Retinal pigment epithelial cell (primary cell): Measurements from ENCODE around the gene NDUFS5.

DNA sequence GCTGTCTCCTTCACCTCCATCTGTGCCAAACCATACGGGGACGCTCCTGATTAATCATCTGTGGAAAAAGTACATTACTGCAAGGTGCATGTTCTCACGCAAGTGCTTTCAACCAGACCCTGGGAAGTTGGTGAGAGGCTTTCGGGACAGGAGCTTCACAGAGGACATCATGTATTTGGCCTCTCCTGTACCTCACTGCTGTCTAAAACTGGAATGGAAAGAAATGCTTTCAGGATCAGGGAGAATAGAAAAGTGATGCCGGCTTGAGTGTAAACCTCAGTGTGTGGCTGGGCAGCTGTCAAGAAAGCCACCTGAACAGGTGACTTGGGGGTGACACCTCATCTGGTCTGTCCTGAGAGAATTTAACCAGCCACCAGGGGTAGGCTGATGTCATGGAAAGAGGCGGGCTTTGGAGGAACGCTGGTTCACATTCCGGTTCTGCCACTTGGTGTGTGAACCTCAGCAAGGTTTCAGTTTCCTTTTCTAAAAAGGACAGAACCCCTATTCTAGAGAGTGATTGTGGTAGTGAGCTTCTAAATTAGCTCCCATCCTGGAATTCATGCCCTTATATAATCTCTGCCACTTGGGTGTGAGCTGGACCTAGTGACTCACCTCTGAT is 332.4 kb downstream of the RRAGC start:
- RRBS = no CpG with 5 or more reads among the region's 8 CpGs

DNA sequence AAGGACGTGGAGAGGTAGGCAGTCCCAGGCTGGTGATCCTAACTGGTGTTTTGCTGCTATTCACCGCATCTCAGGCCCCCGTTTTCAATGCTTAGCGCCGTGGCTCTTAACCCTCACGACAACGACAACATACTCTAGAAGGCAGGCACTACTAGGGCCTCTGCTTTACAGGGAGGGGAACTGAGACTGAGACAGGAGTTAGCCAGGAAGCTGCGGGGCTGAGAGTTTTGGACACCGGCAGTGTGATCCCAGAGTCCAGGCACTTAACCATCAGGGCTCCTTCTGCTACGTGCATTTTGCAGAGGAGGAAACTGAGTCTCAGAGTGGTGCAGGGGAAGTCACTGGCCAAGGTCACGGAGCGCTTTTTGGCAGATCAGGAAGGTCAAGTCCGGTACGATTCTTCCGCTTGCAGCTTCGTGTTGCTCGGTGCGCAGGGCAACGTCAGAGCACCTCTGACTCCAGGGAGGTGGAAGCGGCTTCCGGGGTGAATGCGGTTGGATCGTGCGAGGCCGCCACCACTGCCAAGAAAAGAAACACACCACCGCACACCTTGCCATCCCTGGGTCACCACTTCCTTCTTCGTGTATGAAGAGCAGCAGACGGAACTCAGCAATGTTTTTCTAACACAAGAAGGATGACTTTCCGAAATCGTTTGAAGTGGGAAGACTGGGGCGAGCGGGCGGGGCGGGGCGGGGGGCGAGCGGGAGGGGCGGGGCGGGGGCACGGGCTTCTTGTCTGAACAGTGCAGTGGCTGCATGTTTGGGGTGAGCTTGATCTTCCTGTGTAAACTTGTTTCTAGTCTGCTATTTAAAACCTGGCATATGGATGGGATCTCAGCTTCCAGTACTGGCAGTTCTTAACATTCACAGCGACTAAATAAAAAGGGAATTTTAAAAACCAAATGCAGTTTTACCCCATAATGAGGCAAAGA is 300.2 kb downstream of the RRAGC start:
- RRBS = 28% methylated on average over 6 of the region's 41 CpGs

GRCh38 chr1:38817917-38818888 is 41.4 kb downstream of the RRAGC start:
- RRBS = 4% methylated on average over 50 of the region's 93 CpGs

GRCh38 chr1:38992220-38992451 is 1.1 kb downstream of the AKIRIN1 start:
- RRBS = no CpG with 5 or more reads among the region's 8 CpGs

GRCh38 chr1:39025978-39026608 is at the start of gene NDUFS5:
Gene NDUFS5 (plus strand): TSS chr1:39026350.
- RRBS = no CpG with 5 or more reads among the region's 34 CpGs

DNA sequence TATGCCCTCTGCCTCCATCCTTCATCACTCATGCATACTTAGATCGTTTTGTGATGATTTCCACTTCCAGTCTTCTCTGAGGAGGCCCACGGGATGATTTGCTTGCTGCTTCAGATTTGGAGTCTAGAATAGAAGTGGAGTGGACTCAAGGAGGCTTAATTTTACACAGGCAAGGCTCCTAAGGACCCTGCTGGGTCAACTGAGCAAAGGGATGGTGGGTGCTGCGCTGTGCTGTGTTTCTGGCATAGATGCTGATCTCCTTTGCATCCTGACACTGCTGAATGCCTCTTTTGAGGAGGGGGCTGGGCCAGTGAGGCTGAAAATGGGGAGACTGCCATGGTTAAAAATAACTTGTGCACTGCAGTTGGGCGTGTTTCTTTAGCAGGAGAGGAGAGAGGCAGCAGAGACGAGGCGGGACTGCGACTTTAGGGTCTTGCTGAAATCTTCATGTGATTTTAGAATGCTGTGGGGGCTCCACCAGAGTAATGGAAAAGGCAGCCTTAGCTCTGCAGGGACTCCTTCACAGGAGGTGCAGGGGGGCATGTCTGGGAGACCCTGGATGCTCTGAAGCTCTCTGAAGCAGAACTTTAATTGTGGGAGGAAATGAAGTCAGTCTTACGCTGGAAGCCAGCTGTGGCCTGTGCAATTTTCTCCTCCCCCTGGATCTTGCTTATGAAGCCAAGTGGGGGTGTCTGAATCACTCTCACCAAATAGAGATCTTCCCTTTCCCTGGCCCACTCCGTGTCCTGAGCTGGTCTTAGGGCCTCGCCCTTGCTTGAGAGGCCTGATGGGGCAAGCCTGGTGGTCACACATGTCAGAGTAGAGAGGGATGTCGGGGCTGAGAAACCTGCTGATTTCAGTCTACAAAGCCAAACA is 60.7 kb downstream of the NDUFS5 start:
- RRBS = no CpG with 5 or more reads among the region's 11 CpGs

DNA sequence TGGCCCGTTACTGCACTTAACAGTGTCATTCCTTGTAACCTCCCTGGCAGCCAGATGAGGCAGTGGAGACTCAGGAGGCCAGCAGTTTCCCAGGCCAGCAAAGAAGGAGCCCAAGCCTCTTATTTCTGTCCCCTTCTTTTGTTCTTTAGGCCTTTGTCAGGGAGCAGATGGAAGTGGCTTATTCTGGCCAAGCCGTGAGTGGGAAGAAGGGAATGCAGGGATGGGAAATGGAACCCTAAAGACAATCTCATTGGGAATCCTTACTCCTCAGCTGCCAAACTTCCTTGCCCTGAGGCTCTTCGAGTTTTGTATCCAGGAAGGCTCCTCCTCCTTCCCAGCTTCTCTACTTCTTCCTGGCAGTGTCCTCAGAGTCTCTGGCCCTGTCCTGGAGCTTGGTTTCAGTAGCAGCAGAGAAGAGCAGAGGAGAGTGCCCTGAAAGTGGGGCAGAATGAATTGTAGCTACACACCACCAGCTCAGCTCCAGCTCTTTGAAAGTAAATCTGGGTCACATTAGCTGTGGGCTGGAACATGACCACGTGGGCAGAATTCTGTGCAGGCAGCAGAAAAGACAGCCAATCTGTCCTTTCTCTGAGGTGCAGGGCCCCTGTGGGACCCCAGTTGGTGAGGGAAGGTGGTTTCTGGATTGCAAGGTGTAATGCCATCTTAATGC is 63.9 kb downstream of the NDUFS5 start:
- RRBS = no CpG with 5 or more reads among the region's 4 CpGs

DNA sequence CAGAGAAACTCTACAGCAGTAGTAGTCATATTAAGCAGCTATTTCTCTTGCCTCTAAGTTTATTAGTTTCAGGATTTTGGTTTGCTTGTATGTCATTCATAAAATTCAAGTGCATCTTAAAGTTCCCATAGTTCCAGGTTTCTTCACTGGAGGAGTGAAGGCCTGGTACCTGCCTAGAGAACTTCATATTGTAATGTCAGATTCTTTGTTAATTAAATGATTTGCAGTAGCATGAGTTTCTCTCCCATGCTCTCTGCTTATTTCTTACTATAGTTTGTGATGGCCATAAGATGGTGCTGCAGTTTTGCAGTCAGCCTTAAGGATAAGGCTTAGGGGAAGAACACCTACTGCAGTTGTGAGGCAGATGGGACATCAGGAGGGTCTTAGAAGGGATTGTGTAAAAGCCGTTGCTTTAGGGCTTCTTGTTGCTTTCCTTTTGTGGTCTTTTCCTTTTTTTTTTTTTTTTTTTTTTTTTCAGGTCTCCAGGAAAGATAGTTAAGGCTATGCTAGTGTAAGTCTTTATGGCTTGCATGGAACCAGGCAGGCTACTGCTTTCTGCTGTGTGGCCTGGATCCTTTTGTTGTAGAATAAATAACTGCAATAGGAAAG is 61.8 kb downstream of the MACF1 start:
- RRBS = no CpG with 5 or more reads among the region's 1 CpG

GRCh38 chr1:39318155-39318760 is 113.8 kb downstream of the MACF1 start:
- RRBS = no CpG with 5 or more reads among the region's 8 CpGs

GRCh38 chr1:39411691-39412776 is 79.4 kb upstream of the BMP8A start:
- RRBS = no CpG with 5 or more reads among the region's 4 CpGs

DNA sequence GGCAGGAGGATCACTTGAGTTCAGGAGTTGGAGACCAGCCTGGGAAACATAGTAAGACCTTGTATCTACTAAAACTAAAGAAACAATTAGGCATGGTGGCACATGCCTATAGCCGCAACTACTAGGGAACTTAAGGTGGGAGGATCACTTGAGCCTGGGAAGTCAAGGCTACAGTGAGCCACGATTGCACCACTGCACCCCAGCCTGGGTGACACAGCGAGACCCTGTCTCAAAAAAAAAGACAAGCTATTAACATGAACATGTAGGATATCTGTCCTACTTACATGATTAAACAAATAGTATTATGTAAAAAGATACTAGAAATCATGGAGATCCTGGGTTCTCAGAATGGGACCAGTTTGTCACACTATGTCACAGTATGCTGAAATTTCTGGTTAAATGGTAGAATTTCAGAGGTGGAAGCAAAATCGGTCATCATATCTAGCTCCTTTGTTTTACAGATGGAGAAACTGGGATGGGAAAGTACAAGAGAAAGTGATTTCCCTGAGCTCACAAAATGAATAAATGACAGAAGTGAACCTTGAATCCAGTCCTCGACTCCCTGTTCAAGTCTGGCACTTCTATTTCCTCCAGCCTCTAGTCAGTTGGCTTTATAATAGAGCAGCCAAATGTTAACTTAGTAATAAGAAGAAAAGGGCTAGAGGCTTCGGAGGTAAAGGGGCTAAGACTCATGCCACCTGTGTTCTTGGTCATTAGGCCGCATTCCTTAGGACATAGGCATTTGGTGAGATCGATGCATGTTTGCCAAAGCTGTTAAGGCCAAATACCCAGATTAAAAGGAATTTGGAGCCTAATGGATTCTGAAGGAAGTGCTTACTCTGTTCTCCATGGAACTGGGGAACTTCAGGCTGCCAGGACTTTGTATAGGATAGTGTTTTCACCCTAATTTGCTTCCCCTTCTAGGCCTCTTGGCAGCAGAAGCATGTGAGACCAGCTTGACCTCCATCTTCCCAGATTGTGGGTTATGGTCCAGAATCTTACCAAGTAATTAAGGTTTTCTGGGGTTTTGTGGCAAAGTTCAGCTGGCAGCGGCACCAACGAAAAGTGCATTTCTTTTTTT is 3.9 kb upstream of the BMP8A start:
- RRBS = no CpG with 5 or more reads among the region's 10 CpGs

DNA sequence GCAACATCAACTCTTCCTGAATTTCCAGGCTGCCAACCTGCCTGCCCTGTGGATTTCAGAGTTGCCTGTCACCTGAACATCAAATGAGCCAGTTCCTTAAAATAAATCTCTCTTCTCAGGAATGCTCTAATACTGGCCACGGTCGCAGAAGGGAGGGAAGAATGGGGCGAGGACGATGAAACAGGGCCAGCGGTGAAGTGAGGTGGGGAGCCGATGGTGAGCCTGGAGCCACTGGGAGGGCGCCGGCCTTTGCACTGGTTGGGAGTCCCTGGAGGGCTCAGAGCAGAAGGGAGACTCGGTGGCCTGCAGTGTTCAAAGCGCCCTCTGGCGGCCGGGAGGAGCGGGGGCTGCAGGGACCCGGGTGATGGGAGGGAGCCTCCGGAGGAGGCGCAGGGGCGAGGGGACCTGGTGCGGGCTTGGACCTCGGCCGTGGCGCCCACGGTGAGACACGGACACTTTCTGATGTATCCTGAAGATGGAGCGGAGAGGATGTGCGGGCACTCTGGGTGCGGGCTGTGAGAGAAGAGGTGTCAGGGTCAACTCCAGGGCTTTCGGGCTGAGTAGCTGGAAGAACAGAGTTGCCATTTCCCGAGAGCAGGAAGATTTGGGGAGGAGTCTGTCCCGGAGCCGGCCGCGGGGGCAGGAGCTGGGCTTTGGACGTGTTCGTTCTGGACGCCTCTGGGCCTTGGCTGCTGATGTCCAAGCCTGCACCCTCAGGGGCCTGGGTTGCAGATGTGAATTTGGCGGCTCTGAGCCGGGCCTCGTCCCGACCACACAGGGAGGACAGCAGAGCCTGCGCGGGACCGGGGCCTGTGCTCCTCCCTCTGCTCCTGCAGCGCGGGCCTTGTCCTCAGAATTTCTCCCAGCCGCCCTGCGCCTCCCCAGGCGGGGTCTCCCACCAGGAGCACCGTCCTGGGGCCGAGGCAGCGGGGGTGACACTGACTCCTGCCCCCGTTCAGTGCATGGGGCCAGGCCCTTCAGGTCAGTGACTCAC is 29.7 kb downstream of the HEYL start:
- RRBS = 21% methylated on average over 10 of the region's 51 CpGs

DNA sequence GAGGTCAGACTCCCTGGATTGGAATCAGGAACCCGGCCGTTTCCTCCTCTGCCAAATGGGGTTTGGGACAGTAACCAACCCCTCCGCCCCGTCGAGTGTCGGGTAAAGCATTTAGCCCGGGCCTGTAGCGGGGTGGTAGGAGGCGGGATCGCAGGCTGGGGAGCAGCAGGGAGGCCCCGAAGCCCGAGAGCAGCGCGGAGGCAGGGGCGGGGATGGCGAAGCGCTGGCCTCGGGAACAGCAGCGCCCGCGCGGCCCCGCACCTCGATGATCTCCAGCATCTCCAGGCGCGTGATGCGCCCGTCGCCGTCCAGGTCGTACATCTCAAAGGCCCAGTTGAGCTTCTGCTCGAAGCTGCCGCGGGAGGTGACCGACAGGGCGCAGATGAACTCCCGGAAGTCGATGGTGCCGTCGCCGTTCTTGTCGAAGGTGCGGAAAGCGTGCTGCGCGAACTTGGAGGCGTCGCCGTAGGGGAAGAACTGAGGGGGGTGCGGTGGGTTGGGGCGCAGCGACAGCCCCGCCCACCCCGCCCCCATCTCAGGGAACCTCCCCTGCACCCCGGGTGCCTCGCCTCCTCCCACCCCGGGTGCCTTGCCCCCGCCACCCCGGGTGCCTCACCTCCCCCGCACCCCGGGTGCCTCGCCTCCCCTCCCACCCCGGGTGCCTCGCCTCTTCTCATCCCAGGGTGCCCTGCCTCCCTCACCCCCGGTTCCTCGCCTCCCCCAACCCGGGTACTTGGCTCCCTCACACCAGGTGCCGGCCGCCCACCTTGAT is 7.4 kb downstream of the HPCAL4 start:
- RRBS = 22% methylated on average over 10 of the region's 69 CpGs

- RRBS = no CpG with 5 or more reads among the region's 2 CpGs
Measured at GRCh38 chr1:39893152-39893678, 8.5 kb downstream of the MYCL start.

- RRBS = no CpG with 5 or more reads among the region's 8 CpGs
Measured at GRCh38 chr1:39952318-39953077, 2.4 kb upstream of the MFSD2A start.

DNA sequence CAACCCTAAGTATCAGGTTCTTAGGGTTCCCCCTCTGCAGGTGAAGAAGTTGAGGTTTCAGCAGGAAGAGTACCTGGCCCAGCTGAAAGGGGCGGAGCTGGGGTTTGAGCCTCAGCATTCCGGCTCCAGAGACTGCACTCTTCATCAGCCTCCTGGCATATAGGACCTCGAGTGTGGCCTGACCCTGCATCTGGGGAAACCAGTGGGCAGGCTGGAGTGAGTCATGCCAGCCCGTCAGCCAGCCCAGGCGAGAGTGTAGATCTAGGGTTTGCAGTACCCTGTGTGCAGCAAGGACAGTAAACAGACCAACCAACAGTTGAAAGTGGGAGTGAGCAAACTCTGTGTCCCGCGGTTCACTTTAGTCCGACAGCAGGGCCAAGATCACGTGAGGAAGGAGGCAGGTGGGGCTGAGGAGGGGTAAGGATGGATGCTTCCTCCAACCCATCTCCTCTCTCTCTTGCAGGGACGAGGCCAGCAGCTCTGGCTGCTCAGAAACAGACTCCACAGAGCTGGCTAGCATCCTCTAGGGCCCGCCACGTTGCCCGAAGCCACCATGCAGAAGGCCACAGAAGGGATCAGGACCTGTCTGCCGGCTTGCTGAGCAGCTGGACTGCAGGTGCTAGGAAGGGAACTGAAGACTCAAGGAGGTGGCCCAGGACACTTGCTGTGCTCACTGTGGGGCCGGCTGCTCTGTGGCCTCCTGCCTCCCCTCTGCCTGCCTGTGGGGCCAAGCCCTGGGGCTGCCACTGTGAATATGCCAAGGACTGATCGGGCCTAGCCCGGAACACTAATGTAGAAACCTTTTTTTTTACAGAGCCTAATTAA is 14.3 kb downstream of the MFSD2A start:
- RRBS = 85% methylated on average over 4 of the region's 17 CpGs

- RRBS = no CpG with 5 or more reads among the region's 4 CpGs
Measured at GRCh38 chr1:40071701-40072055, 25.4 kb downstream of the PPT1 start.